Melanocyte of skin (primary cell): ENCODE results near the genes TFIP11 and HSCB.

GRCh38 chr22:26511920-26512746 lies at the start of gene TFIP11:
TFIP11 (minus strand) TSS chr22:26512473.
- CAGE, long polyA plus RNA, 2 experiments, result no peak in any of the 2 experiments

DNA sequence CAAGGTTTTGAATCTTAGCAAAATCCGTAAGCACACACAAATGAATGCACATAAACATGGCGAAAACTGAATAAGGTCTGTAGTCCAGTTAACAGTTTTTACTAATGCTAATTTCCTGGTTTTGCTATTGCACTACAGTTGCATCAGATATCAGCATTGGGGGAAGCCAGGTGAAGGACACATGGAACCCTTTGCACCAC lies 6.0 kb upstream of the TFIP11 start:
- CAGE, long polyA plus RNA, 2 experiments, result no peak in any of the 2 experiments

GRCh38 chr22:26552895-26553411 lies 37.0 kb downstream of the TPST2 start:
- CAGE, long polyA plus RNA, 2 experiments, result no peak in any of the 2 experiments

DNA sequence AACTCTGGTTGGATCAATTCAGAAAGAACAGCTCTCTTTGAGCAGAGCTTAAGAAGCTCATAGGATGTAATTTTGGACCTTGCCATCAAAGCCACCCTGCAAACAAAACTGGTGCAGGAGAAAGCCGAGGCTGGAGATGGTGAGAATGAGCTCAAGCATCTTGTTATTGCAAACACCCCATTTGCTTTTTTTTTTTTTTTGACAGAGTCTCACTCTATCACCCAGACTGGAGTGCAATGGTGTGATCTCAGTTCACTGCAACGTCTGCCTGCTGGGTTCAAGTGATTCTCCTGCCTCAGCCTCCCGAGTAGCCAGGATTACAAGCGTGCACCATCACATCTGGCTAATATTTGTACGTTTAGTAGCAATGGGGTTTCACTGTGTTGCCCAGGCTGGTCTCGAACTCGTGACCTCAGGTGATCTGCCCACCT lies 21.8 kb downstream of the CRYBA4 start:
- CAGE, long polyA plus RNA, 2 experiments, result no peak in any of the 2 experiments

DNA sequence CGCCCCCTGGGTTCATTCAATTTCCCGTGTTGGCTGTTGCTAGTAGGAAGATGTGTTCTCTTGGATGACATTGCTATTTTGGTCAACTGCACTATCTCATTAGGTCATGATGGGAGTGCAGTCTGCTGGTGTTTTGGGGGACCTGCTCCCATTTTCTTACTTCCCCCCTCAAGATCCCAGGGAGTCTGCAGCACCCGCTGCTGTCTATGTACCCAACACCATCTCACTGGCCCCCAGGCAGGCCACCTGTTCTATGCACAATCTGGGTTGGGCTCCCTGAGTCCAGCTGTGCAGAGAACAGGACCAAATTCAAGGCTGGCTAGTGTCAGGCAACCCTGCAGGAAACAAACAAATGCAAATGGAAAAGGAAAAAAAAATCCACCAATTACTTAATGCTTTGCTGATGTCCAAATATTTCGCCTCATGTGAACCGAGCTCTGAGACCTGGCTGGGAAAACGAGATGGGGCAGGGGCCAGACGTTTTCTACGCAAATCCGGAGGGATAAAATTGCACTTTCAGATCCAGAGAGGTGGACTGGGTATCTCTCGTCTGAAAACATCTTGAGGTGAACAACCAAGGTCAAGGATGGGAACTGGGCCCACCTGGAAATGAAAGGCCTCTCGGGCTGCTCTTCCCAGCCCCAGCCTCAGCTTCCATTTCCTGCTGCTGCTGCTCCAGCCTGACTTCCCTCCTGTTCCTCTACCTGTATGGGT lies 583.0 kb downstream of the MN1 start:
- CAGE, long polyA plus RNA, 2 experiments, result no peak in any of the 2 experiments

DNA sequence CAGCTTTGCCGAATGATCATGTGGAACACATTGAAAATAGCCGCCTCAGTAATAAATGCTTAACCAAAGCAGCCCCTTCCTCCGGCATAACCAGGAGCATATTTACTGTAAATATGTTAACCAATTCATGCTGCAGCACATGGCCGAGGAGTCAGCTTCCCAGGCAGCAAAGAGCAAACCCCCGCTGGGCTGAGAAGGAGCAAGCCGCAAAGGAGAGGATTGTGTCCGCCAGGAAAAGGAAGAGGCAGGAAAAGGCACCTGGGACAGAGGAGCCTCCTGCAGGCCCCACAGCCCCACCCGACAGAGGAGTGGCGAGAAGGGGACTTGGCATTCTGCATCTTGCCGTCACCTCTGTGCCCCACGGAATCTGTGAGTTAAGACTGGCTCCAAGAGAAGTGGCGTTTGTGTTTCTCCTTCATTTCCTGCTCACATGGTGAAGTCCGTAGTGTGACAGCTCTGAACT lies 489.9 kb downstream of the MN1 start:
- CAGE, long polyA plus RNA, 2 experiments, result no peak in any of the 2 experiments

DNA sequence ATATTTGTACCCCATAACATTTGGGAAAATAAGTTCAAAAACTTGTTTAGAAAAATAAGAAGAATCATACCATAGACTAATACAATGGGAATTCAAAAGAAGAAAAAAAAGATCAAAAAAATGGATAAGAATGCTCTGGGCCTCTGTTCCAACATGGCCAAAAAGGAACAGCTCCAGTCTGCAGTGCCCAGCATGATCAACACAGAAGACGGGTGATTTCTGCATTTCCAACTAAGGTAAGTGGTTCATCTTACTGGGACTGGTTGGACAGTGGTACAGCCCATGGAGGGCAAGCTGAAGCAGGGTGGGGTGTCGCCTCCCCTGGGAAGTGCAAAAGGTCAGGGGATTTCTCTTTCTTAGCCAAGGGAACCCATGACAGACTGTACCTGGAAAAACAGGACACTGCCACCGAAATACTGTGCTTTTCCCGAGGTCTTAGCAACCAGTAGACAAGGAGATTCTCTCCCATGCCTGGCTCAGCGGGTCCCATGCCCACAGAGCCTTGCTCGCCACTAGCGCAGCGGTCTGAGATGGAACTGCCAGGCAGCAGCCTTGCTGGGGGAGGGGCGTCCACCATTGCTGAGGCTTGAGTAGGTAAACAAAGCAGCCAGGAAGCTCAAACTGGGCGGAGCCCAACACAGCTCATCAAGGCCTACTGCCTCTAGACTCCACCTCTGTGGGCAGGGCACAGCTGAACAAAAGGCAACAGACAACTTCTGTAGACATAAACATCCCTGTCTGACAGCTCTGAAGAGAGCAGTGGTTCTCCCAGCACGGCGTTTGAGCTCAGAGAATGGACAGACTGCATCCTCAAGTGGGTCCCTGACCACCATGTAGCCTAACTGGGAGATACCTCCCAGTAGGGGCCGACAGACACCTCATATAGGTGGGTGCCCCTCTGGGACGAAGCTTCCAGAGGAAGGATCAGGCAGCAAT lies 428.4 kb downstream of the MN1 start:
- CAGE, long polyA plus RNA, 2 experiments, result no peak in any of the 2 experiments

- CAGE, long polyA plus RNA, 2 experiments, result no peak in any of the 2 experiments
These were observed 340.1 kb downstream of the MN1 start for GRCh38 chr22:27461301-27461957.

GRCh38 chr22:27786977-27787404 lies 14.6 kb downstream of the MN1 start:
- CAGE, long polyA plus RNA, 2 experiments, result no peak in any of the 2 experiments

DNA sequence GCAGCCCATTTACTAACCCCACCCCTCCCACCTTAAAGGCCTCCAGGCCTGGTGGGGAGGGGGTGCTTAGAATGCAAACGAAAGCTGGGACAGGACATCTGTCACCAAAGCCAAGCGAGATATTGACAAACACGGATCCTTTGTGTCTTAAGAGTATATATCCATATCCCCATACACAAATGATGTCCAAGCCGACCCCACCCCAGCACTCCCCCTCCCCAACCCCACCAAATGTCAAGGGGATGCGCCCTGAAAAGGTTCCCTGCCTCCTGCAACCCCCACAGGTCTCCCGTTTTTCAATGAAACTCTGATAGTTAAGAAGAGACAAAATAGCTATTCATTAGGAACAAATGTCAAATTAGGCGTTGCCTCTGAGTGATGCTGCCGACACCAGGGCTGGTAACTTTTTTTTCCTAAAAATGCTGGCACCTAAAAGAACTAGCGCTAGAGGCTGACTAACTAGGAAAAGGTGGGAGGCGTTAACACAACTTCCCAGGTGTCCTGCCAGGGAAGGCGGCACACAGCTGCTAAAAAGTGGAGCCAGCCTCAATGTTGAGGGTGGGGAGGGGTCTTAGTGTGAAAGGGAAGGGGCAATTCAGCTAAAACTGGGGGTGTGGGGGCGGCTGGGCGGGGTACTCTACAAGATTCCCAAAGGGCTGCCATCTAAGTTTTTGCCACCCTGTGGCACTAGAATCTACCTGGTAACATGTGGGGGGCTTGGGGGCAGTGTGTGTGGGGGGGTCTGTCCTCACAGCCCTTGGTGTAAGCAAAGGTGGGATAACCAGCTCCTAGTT lies 5.5 kb downstream of the MN1 start:
- CAGE, long polyA plus RNA, 2 experiments, result no peak in any of the 2 experiments

DNA sequence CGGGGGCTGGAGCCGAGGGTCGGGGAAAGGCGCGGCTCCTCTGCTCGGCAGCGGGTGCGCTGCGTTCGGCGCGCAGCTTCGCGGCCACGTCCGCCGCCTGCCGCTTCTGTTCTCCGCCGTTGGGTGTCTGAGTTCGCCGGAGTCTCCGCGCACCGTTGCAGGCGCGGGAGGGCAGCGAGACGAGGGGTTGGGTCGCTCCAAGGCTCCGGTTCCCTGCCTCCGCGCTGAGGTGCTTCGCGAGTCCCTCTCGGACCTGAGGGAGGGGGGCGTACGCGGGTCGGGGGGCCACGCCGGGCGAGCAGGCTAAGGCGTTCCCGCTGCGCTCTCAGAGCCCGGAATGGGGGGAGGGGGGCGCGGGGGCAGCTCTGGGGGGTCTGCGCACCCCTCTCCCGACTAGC lies 283 bp downstream of the MN1 start:
- CAGE, long polyA plus RNA, 2 experiments, result no peak in any of the 2 experiments

DNA sequence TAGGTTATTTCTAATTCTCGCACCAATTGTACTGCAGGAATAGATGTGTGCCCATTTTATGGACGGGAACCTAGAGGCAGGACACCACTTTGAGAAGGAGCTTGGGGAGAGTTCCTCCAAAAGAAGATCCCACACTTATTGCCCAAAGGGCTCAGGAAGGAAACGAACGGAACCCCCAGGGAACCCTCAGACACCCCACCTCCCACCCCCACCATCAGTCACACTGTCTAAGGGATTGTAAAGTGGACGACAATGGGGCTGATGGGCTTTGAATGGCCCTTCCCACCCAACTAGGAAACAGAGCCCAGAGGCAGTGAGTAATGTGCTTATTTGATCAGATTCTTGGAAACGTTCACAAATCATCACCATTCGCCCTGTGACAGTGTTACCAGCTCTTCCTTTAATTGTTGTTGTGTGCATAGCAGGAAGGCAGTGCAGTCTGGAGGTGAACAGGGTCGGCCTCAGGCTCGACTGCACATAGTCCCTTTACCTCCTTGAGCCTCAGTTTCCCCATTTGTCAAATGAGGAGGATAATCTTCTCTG lies 8.4 kb upstream of the MN1 start:
- CAGE, long polyA plus RNA, 2 experiments, result no peak in any of the 2 experiments

- CAGE, long polyA plus RNA, 2 experiments, result no peak in any of the 2 experiments
These were observed 49.3 kb downstream of the PITPNB start for GRCh38 chr22:27869633-27870342.

DNA sequence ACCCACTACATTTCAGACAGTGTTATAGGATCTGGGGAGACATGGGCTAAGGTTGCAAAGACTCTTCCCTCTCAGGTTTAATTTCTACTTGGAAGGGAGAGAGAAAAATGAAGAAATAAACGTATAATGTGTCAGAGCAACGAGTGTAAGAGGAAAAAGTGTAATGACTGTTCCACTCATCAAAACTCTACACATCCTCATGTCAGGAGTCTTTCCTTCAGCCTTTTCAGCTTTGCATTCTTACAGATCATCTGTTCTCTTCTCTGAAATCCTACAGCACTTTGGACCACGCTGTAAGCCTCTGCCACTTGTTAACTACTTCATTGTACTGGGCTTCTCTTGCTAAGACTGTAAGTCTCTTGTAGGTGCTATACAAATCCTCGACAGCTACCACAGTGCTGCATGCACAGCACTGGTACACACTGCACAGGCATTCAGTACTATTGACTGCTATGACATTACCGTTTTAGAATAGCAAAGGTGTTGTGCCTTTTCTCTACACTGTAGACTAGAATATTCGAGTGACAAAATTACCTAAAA lies 29.6 kb downstream of the PITPNB start:
- CAGE, long polyA plus RNA, 2 experiments, result no peak in any of the 2 experiments

GRCh38 chr22:27892127-27892613 lies 26.9 kb downstream of the PITPNB start:
- CAGE, long polyA plus RNA, 2 experiments, result no peak in any of the 2 experiments

GRCh38 chr22:27910866-27911267 lies 8.2 kb downstream of the PITPNB start:
- CAGE, long polyA plus RNA, 2 experiments, result no peak in any of the 2 experiments

GRCh38 chr22:27949161-27949879 lies 30.3 kb upstream of the PITPNB start:
- CAGE, long polyA plus RNA, 2 experiments, result no peak in any of the 2 experiments

- CAGE, long polyA plus RNA, 2 experiments, result no peak in any of the 2 experiments
These were observed 173.8 kb downstream of the TTC28 start for GRCh38 chr22:28505606-28506460.

DNA sequence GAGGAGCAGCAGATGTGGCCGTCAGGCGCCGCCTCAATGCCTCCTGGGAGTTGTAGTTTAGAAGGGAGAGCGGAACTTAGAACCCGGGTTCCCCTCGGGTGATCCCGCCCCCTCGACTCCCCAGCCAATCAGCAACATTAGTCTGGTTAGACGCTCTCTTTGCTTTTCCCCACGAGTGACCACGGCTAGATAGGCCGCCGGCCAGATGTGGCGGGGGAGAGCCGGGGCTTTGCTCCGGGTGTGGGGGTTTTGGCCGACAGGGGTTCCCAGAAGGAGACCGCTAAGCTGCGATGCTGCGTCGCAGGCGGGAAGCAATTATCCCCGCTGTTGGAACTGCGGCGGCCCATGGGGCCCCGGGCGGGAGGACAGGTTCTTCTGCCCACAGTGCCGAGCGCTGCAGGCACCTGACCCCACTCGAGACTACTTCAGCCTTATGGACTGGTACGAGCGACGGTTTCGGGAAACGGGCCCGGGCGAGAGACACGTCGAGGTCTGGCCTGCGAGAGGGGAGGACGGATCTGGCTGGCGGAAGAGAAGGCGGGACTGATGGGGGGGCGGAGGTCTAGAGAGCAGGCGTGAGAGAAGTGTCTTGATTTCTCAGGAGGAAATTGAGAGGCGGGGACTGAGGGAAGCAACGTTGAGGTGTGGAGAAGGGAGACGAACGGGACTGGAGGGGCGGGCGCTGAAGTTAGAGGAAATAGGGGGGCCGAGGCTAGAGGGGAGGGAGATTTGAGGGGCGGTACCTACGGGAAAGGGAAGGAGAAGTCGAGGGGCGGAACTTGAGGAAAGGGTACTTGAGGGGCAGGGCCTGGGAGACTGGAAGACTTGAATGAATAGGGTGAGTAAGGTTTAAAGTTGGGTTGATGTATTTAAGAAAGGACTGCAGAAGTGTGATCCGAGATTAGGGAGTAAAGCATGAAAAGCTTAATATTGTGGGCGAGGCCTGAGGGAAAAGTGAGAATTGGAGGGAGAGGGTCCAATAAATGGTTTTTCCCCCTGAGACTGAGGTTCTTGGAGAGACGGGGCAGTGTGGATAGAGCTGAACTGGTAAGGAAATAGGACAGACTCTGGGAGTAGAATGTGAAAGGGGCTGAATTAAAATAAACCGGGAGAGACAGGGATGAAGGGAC lies at the start of gene HSCB:
HSCB (plus strand) TSS at position 149 of the 1,130 bp plus-strand sequence.
- CAGE, long polyA plus RNA, 2 experiments, result no peak in any of the 2 experiments

DNA sequence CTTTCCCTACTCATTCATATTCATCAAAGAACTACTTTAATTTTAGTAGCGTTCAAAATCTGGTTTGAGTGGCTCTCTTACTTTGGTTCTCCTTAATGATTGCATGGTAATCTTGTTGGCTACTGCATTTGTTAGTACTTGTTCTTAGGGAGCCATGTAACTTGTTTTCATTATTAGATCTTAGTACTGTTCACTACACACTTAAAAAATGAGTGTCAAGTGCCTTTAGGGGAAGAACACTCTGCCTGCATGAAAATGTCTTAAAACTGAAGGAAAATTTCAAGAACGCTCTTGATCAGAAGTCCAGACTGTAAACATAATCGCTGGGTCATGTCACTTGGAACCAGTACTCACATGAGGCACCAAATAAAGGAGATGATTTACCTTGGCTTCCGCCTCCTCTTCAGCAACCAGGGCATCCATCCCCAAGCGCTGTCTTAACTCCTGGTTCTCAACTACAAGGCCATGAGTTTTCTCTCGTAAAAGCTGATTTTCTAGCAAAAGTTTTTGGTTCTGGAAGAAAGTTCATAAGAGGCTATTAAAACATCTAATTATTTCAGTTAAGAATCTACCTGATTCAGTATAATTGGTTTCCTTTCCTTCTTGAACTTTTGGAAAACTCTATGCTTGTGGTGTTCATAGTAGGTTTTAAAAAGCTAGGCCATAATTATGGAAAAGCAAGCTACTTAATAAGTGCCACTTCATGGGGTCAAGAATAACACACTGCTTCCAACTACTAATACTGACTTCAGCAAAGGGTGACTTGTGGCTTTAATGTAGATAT lies 24.4 kb downstream of the CCDC117 start:
- CAGE, long polyA plus RNA, 2 experiments, result no peak in any of the 2 experiments